ENCODE measurements around the gene CHN2.

GRCh38 chr7:27458806-27459005 lies 204.0 kb downstream of the HIBADH start:
- RRBS, result no CpG with 5 or more reads among the region's 7 CpGs

GRCh38 chr7:27656926-27657339 lies 5.8 kb downstream of the HIBADH start:
- RRBS, result no CpG with 5 or more reads among the region's 2 CpGs

GRCh38 chr7:27883703-27884426 lies 143.9 kb downstream of the TAX1BP1 start:
- RRBS, result no CpG with 5 or more reads among the region's 10 CpGs

DNA sequence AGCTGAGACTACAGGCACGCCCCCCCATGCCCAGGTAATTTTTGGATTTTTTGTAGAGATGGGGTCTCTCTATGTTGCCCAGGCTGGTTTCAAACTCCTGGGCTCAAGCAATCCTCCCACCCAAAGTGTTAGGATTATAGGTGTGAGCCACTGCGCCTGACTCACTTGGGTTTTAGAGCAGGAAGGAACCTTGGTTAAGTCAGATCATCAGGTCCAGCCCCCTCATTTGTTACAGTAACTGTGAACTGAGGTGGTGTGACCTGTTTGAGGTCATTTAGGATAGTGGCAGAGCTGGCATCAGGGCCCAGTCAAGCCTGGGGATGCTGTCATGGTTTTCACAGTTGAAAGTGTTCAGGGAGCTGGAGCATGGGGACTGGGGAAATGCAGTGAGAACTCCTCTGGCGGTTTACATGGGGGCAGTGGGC lies 159.6 kb downstream of the TAX1BP1 start:
- RRBS, result no CpG with 5 or more reads among the region's 3 CpGs

GRCh38 chr7:28179285-28180142 lies 1.1 kb downstream of the JAZF1 start:
- RRBS, result 3% methylated on average over 54 of the region's 107 CpGs

DNA sequence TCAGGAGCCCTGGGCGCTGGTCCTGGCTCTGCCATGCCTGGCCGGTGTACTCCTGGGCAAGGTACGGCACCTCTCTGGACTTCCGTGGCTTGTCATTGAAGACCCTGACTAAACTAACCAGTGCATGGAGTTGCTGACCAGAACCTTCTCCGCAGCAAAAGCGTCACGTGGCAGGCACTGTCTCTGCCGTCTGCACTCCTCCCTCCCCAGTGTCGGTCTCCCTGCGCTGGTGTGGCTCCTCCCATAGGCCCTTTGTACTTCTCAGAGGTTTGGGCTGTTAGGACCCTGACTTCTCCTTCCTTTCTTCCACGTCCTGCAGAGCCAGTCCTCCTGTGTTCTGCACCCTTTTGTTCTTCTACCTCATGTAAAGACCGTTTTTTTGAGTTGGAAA lies 100.6 kb upstream of the CREB5 start:
- RRBS, result no CpG with 5 or more reads among the region's 12 CpGs

DNA sequence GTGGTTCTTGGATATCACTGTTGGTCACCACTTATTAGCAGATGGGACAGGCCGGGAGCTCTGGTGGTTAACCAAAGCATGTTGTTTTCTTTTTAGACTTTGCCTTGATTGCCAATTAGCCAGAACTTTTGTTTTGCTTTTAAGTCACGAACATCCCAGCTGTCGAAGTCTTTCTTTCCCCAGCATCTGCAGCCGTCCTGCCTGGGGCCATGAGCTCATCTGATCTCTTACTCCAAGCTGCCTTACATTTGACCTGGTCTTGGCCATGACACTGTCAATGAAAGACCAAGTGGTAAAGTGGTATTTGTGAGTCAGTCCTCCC lies 53.9 kb upstream of the CREB5 start:
- RRBS, result no CpG with 5 or more reads among the region's 4 CpGs

DNA sequence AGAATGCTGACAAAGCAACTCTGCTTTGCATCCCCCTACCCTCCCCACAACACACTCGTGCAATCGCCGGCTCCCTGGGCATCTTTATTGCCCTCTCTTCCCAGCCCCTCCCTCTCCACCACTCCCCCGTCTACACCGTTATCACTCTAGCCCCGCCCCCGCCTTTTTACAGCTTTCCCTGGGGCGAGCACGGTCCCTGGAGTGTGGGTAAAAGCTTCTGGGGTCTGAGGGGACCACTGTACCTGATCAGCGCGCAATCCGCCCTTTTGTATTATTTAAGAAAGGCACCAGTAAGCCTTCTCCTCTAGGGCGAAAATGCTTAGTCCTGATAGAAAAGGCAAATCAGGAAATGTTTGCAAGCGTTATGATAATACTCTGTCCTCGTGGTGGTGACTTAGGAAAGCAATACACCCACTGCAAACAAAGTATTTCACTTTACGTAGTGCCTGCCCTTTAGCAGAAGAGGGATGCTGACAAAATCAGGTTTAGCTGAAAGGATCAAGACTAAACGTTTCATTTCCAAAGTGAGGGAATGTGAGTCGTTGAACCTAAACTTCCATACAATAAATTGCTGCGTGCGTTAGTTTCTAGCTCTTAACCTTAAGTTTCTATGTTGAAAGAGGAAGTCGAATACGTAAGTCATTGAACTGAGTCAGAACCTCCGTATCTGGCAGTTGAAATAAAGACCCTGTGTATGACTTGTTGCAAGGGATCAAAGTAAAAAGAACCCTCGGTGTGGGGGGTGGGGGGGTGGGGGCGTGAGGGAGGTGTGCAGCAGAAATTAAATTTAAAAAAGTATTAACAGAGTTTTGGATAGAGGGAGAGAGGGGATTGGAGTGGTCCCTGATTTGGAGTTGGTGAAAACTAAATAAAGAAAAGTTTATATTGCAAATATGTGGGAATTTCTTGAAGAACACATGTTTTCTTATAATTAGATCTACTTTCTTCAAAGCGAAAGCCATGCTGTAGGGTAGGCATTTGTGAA lies 1.2 kb upstream of the CREB5 start:
- RRBS, result no CpG with 5 or more reads among the region's 26 CpGs

DNA sequence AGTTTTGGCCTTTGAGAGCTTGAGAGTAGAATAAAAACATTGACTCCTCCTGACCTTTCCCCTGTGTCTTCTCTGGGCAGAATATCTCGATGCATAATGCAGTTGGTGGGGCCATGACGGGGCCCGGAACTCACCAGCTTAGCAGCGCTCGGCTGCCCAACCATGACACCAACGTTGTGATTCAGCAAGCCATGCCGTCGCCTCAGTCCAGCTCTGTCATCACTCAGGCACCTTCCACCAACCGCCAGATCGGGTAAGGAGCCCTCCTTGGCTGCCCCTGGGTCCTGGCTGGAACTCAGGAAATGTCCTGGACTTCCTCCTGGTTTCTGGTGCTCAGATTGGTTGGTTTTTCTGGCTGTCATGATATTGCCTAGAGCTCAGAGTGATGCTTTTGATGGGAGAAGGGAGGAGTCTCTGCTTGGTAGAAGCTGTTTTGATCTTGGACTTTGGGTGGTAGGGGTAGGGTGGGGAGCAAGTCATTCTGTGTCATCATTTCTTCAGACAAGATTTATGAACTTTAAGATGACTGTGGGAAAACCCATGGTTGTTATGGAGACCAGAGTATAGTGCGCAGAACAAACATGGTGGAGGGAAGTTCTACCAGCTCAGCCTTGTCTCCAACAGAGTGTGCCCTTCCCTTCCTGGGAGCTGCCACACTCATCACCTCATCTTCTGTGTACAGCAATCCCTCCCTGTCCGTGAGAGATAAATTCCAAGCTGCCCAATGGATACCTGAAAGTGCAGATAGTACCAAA lies 158.1 kb downstream of the CREB5 start:
- RRBS, result no CpG with 5 or more reads among the region's 12 CpGs

- RRBS, result no CpG with 5 or more reads among the region's 5 CpGs
Observed at GRCh38 chr7:28621501-28621897, 209.2 kb downstream of the CREB5 start.

GRCh38 chr7:29194606-29195019 lies at the start of gene CHN2:
Gene CHN2 (plus strand): TSS chr7:29194775.
- RRBS, result 2% methylated on average over 22 of the region's 49 CpGs

DNA sequence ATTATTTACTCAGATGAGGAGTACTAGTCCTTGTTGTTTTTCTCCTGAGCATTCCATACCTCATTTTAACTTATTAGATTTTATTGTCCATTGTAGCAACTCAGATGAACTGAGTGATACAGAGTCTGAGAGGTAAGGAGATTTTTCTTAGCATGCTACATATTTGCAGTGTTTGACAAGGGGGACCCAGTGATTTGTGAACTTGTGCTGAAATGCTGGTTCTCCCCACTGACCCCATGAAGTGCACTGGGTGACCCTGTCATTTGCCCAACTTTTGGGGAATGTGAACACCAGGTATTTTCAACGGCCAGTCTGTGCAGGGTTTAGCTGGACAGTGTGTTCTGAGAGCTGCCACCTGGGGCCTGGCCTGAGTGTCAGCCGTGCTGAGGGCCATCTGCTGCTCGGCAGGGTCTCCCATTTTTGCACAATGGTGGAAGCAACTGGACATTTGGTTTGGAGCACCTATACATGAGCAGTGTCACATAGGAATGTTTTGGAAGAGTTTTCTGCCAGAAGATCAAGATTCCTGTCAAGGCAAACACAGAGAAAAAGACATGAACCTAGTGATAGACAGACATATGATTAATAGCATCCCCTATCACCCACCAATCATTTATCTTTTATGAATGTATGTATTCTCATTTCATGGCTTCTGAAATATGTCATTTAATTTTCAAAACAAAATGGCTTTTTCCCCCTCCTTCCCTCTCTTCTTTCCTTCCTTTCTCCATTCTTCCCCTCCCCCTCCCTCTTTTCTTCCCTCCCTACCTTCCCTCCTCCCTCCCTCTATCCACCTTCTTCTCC lies 5.2 kb downstream of the CHN2 start:
- RRBS, result no CpG with 5 or more reads among the region's 3 CpGs

DNA sequence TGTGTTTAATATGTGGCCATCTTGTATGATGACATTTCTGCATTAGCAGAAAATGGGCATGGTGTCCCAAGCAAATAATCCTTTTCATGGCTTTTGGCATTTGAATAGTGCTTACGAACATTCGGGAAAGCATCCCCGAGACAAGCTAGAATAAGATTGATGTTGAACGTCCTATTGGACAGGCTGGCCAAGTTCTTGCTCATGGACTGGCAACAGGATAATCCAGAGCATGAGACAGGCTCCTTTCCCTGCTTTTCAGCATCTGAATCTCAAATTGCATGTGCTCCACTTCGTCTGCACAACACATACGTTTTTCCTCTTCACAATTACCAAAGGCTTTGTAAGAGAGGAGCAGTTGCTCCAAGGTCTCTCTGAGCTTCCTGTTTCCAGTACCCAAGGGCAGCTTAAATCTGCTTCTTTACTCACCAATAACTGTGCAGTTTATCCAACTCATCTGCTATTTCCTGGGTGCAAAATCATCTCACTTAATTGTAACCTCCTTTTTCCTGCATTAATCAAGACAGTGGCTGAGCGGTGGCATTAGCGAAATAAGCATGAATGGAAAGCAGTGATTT lies 79.5 kb downstream of the CHN2 start:
- RRBS, result no CpG with 5 or more reads among the region's 8 CpGs

- RRBS, result no CpG with 5 or more reads among the region's 11 CpGs
Observed at GRCh38 chr7:29319669-29320522, 125.3 kb downstream of the CHN2 start.

- RRBS, result no CpG with 5 or more reads among the region's 5 CpGs
Observed at GRCh38 chr7:29426417-29426982, 137.1 kb upstream of the PRR15 start.

DNA sequence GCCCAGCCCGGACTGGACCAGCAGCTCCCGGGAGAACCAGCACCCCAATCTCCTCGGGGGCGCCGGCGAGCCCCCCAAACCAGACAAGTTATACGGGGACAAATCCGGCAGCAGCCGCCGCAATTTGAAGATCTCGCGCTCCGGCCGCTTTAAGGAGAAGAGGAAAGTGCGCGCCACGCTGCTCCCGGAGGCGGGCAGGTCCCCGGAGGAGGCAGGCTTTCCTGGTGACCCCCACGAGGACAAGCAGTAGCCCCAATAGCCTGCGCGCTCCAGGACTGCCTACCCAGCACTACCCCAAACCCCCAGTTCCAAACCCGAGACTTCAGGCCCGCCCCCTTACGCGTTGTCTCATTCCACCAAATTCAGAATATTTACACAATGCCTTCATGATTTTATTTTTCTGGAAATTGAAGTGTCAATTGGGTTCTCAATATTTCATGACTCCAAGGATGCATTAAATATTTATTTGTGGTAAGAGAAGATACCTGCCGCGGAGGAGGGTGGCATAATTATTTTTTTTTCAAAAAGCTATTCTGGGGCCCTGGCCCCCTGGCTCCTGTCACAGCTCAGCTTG lies 2.9 kb downstream of the PRR15 start:
- RRBS, result 6% methylated on average over 11 of the region's 29 CpGs

DNA sequence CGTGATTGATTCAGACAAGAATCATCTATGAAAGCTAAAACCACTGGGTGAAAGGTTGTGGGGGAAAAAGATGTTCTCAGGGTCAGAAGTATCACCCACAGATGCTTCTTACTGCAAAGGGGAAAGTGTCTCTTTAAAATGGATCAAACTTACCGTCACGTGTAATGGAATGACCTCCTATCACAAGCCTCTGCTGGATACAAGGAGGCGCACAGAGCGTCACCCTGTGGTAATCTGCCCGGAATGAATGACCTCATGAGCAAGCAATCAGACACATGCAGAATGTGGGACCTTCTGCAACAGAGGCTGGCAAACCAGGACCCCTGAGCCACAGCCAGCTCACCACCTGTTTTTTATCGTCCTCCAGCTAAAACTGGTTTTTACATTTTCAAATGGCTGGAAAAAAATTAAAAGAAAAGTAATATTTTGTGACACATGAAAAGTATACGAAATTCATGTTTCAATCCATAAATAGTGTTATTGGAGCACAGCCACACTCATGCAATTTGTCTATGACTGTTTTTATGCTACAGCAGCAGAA lies 33.1 kb downstream of the WIPF3 start:
- RRBS, result no CpG with 5 or more reads among the region's 8 CpGs

GRCh38 chr7:29884036-29884820 lies 77.9 kb downstream of the WIPF3 start:
- RRBS, result 46% methylated on average over 12 of the region's 43 CpGs

GRCh38 chr7:30029624-30030279 lies 1.5 kb downstream of the PLEKHA8 start:
- RRBS, result no CpG with 5 or more reads among the region's 7 CpGs

- RRBS, result no CpG with 5 or more reads among the region's 11 CpGs
Observed at GRCh38 chr7:30156910-30157628, 22.3 kb downstream of the MTURN start.